Prostate gland (tissue), 2 donors: ENCODE results near the genes ADAMTS6 and CENPH.

GRCh38 chr5:65402084-65402878 lies 79.4 kb downstream of the ADAMTS6 start:
- PRO-cap, result no peak
- RAMPAGE, long total RNA, 2 experiments, result no peak in any of the 2 experiments

- PRO-cap, result bidirectional peak, plus-strand start at chr5:65481979, minus-strand start at chr5:65481872
- RAMPAGE, long total RNA, 2 experiments, result start-site peak on the minus strand in 1 of 2 experiments, at chr5:65481802-65481948 at its widest, 8 reads per replicate
These were observed at the start of gene ADAMTS6 for GRCh38 chr5:65481342-65482221. TSS of gene ADAMTS6 (minus strand) at chr5:65481920.

- PRO-cap, result no peak
- RAMPAGE, long total RNA, 2 experiments, result no peak in any of the 2 experiments
These were observed 60.2 kb upstream of the SREK1 start for GRCh38 chr5:66083889-66084263.

DNA sequence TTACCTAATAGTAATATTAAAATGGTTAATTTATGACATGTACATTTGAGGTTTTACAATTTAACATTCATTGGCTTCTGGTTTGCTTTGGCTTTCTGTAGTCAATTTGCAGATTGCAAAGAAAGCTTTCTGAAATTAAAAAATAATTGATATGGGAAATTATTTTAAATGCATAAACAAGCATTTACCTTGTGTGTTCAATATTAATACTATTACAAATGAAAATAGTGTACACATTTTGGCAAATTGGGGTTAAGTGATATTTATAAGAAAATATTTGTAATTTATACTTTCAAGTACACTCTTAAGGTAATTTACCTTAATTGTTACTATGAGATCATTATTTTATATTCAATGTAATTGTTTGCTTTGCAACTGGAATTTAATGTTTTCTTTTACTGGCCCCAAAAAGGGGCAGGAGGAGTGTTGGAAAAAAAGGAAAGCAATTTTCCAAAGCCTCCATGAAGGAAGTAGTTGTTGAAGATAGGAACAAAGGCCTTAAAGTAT lies 9.7 kb downstream of the SREK1 start:
- PRO-cap, result no peak
- RAMPAGE, long total RNA, 2 experiments, result no peak in any of the 2 experiments

GRCh38 chr5:66174343-66175408 lies 30.6 kb downstream of the SREK1 start:
- PRO-cap, result no peak
- RAMPAGE, long total RNA, 2 experiments, result start-site peak on the plus strand in 1 of 2 experiments, at chr5:66174585-66174642 at its widest, 19 reads per replicate

DNA sequence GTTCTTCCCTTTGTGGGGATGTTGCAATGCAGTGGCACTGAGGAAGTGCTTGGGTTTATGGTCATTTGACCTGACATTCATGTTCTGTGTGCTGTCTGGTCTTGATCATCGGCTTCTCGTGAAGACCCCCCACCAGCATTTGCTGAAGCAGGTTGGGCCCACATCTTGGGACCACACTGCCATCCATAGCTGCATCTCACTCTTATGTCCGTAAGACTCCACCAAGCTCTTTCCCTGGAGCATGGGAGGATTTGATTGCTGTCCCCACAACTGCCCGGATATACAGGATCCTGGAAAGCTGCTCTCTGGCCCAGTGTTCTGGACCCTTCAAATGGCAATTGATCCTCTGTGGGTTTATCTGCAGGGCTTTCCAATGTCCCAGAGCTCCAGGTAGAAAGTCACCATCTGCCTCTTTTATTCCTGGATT lies 214.5 kb downstream of the SREK1 start:
- PRO-cap, result no peak
- RAMPAGE, long total RNA, 2 experiments, result no peak in any of the 2 experiments

- PRO-cap, result no peak
- RAMPAGE, long total RNA, 2 experiments, result no peak in any of the 2 experiments
These were observed 190.2 kb downstream of the CD180 start for GRCh38 chr5:67006203-67006944.

GRCh38 chr5:67014926-67016135 lies 181.3 kb downstream of the CD180 start:
- PRO-cap, result unidirectional peak, plus-strand start at chr5:67015263; unidirectional peak, plus-strand start at chr5:67015329
- RAMPAGE, long total RNA, 2 experiments, result no peak in any of the 2 experiments

DNA sequence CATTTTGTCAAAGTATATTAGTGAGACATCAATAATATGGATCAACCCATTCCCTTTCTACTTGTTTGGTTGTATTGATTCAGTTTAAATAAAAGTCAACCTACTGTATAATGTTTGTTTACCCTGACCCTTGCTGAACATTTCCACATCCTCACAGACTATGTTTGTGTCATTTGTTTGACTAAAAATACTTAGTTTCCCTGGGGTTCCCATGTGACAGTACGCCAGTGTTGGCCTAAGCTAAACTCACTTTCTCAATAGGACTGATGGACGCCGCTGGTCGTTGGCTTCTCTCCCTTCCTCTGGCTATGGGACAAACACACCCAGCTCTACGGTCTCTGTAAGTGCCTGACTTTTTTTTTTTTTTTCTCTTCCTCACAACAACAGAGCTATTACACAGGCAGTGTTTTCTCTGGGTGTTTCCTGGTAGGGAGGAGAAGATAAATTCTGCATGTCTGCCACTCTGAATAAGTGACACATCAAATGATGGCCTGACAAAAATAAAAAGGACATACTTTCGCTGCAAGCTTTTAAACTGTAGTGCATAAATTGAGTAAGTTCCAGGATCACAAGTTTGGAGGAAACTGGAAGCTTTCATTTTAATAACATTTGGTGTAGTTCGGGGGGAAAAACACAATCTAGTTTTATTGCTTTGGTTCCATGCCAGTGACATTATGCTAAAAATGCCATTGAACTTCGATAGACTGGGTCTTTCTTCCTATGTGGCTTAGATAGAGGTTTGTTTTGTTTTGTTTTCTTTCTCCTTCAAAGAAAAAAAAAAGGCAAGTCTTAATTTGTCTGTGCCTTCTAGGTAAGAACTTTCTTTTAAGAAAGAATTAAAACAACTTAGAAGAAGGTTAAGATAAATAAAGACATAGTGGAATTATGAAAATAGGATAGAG lies 101.0 kb downstream of the CD180 start:
- PRO-cap, result unidirectional peak, minus-strand start at position 304 of the sequence
- RAMPAGE, long total RNA, 2 experiments, result no peak in any of the 2 experiments

- PRO-cap, result no peak
- RAMPAGE, long total RNA, 2 experiments, result no peak in any of the 2 experiments
These were observed 30.0 kb downstream of the CD180 start for GRCh38 chr5:67166476-67167087.

DNA sequence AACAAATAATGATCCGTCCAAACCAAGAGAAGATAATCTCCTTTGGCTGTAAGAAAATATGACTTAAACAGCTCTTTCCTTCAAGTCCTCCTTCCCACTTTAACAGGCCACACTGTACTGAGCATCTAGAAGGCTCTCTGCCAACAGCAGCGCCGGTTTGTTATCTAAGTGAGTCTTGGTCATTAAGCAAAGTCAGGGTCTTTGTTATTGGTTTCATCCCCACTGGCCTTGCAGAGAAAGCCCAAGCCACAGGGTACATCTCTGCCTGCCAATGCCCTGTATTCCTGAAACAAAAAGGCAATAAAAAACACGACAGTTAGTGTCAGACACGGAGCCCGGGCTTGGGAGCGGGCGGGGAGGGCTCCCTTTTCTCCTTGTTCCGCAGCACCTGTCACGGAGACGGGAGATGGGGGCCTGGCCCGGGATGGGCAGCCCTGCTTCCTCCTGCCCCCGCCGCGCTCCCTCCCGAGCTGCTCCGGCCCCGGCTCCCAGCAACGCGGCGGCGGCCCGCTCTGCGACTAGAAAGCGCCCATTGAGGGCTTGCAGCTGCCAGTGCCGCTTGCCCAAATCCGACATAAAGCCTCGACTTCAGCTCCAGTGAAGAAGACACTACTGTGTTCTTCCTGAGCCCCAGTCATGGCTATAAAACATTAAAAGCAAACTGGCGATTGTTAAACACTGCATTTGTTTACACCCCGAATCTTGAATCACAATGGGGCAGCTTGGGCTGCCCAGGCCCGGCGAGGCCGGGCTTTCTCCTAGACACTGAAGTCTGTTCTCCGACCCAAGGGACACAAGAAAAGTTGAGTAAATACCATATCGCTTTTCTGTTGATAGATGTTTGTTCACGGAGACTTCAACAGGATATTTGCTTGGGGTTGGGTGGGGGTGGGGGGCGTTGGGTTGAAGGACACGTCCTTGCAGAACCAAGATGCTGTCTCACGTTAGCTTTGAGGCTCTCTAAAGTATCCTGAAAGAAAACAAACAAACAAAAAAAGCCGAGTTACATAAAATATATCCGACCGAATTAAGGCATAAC lies 28.0 kb upstream of the PIK3R1 start:
- PRO-cap, result no peak
- RAMPAGE, long total RNA, 2 experiments, result no peak in any of the 2 experiments

GRCh38 chr5:68251321-68251743 lies 35.8 kb downstream of the PIK3R1 start:
- PRO-cap, result no peak
- RAMPAGE, long total RNA, 2 experiments, result no peak in any of the 2 experiments

DNA sequence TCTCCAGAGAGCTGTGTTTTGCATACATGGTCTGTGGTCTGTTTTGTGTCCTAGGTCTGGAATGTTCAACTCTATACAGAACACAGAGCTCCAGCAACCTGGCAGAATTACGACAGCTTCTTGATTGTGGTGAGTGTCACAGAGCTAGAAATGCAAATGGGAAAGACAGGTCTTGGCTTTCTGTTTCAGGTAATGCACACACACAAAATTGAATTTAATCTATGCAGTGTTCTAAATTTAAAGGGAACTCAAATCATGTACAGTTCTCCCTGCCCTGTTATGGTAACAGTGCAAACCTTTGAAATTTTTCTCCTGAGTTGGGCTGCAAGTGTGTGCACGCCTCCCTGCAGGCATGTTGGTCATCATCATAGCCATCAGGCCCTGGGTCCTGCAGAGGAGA lies 58.3 kb downstream of the PIK3R1 start:
- PRO-cap, result no peak
- RAMPAGE, long total RNA, 2 experiments, result no peak in any of the 2 experiments

DNA sequence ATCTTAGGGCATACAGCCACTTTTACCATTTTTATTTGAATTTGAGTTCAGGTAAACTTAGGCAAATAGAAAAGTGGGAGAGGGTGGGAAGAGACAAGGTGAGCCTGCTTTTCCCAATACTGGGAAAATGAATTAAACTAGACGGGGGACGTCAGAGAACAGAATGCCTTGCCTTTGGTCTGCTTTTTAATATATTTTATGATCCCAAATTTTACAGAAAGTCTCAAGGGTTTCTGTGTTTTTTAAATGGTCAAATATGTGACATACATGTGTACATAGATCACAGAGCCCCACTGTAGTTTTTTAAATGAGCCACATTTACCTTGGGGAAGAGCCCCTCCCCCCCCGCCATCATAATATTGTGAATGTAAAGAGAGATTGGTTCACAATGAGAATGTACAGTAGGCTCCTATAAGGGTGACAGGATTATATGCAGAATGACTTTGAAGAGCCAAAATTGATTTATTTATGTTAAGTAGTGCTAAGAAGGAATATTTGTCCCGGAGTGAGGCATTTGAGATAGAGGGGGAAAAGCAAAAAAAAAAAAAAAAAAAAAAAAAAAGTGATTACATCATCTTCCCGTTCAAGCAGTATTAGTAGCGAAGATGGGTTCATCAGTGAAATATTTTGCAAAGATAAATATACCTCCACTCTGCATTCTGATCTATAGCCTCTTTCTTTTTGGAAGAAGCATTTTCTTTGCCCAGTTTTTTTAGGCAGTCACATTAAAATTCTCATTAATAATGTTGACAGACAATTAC lies 73.8 kb downstream of the PIK3R1 start:
- PRO-cap, result no peak
- RAMPAGE, long total RNA, 2 experiments, result no peak in any of the 2 experiments

DNA sequence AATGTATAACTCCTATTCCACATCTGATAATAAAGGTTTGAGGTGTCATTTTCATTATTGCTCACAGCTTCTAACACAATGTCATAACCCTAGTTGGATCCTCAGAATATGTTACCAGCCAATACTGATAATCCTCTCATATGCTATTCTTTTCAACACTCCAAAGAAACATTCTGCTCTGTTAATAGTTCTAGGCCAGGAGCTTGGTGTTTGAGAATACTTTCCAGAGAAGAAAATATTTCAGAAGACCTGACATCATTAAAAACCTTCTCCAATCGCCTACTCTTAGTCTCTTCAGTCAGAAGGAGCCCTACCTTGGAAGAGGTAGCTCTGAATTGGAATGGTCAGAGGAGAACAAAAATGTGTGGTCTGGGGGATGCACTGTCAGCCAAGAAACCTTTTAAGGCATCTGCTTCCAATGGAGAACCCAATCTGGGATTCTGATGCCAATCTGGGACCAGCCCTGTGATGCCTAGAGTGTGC lies 127.3 kb downstream of the PIK3R1 start:
- PRO-cap, result no peak
- RAMPAGE, long total RNA, 2 experiments, result no peak in any of the 2 experiments

- PRO-cap, result no peak
- RAMPAGE, long total RNA, 2 experiments, result no peak in any of the 2 experiments
These were observed 127.9 kb downstream of the PIK3R1 start for GRCh38 chr5:68343342-68343960.

- PRO-cap, result no peak
- RAMPAGE, long total RNA, 2 experiments, result no peak in any of the 2 experiments
These were observed 10.4 kb upstream of the SLC30A5 start for GRCh38 chr5:69083445-69083805.

- PRO-cap, result no peak
- RAMPAGE, long total RNA, 2 experiments, result no peak in any of the 2 experiments
These were observed 710 bp downstream of the CCNB1 start for GRCh38 chr5:69167592-69168128.

GRCh38 chr5:69188700-69189982 lies at the start of gene CENPH:
TSS of gene CENPH (plus strand) at chr5:69189583.
- PRO-cap, result bidirectional peak, plus-strand start at chr5:69189540, minus-strand start at chr5:69189497
- RAMPAGE, long total RNA, 2 experiments, result start-site peak on the plus strand in 2 of 2 experiments, at chr5:69189520-69189611 at its widest, 62 to 107 reads per replicate; start-site peak on the minus strand in 1 of 2 experiments, at chr5:69189448-69189511 at its widest, 8 reads per replicate

DNA sequence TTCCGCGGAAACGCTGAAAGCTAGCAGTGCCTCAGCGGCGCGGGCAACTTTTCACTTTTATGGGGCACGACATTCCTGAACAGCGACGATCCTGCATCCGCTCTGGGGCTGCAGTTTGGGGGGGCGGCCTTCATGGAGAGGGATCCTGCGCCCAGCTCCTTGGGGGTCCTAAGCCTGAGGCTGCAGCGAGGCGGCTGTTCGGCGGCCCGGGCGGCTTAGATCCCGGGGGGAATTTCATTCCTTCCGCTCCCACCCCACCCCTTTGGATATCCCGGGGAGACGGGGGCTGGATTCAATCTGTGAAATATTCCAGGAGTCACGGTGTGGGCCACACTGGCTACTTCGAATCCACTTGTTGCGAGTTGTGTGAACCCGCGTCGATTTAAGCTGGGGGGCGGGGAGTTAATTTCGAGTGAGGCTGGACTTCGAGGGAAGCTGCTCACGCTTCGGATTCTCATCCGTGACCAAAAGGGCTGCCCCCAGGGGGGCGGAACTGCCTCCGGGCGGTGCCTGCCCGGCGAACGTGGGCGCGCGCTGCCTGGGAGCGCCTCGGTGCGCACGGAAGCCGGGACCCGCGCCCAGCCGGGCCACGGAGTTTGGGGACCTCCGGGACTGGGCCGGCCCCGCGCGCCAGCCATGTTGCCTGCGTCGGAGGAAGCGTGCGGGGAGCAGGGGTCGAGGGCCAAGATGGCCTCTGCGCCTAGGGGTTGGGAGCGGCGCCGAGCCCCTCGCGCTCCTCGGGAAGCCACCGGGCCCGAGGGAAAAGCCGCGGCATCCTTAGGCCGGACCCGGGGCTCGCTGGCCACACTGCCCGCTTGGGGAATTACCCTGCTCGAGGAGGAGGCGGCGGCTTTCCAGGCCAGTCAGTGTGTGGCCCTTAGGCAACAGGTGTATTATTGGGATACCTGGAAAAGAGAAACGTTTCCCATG lies 823 bp downstream of the OCLN start:
- PRO-cap, result unidirectional peak, plus-strand start at position 411 of the sequence
- RAMPAGE, long total RNA, 2 experiments, result no peak in any of the 2 experiments